ENCODE results near the gene ACTR2.

GRCh38 chr2:63676065-63676538 is 87.3 kb downstream of the MDH1 start:
- RRBS: no CpG with 5 or more reads among the region's 2 CpGs

DNA sequence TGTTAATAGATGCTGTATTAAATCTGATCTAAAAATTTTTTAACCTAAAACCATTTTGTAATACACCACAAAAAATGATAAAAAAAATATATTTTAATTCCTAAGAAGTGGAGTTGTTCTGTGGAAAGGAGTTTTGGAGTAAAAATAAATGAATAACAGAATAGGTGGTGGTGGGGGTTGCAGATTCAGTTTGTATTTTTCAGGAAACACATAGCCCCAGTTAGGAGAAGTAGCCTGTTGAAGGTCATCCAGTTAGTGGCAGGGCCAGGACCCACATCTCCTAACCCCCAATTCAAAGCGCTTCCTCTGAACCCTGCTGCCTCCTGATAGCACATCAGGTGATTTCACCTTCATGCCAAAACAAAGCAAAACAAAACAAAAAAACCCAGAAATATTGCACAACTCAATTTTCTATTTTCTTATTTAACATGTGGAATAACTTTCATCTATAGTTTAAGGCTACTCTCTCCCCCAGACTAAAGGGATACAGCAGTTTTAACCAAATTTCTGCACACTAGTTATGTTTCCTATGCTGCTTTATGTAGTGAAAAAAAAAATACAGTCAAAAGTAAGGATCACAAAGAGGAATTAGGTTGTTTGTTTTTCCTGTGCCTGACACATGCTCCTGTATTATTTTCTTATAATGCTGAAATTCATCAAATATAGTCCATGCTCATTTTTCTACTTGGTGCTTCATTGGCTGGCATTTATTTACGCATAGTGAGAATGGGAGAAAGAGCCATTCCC is 112.3 kb upstream of the UGP2 start:
- RRBS: no CpG with 5 or more reads among the region's 2 CpGs

DNA sequence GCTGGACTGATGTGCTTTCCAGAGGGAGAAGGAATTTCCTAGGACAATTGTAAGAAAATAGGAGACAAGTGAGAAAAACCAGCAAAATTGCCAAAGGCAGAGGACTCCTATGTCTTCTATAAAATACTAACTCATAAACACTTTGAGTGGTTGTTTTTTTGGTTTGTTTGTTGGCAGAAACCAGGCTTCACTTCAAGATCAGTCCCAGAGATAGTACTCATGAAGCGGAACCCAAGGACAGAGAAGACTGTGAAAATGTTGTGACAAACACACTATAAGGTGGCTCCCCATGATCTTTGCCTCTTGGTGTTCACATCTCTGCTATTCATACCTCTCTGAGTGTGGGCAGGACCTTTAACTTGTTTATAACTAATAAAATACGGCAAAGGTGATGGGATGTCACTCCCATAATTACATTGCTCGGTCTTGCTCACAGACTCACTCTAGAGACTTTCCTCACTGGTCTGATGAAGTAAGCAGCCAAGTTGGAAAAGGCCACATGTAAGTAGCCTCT is 30.7 kb upstream of the UGP2 start:
- RRBS: no CpG with 5 or more reads among the region's 3 CpGs

DNA sequence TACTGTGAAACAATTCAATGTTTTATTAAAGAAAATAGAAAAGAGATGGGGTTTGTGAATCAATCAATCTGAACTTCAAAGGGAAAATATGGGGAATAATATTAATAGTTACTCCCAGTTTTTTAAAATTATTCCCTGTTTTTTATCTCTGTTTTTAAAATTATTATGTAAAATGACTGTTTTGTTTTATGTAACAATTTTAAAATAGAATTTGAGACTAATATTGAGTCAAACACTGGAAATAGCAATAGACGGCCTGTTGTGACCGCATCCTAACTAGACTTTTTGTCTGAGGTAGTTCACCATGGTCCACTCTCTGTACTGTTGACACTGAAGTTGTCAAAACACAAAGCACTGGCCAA is 19.7 kb upstream of the UGP2 start:
- RRBS: no CpG with 5 or more reads among the region's 2 CpGs

DNA sequence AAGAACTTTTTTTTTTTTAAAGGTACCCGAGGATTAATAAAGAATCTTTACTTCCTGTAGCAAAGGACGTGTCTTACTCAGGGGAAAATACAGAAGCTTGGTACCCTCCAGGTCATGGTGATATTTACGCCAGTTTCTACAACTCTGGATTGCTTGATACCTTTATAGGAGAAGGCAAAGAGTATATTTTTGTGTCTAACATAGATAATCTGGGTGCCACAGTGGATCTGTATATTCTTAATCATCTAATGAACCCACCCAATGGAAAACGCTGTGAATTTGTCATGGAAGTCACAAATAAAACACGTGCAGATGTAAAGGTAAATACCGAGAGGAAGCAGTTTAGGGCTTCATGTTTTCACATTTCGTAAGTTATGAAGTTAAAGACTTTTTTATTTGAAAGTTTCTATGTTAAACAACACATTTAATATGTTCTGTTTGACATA is 43.9 kb downstream of the UGP2 start:
- RRBS: no CpG with 5 or more reads among the region's 7 CpGs

- RRBS: no CpG with 5 or more reads among the region's 5 CpGs
Observed at GRCh38 chr2:63949928-63950442, 69.2 kb downstream of the VPS54 start.

DNA sequence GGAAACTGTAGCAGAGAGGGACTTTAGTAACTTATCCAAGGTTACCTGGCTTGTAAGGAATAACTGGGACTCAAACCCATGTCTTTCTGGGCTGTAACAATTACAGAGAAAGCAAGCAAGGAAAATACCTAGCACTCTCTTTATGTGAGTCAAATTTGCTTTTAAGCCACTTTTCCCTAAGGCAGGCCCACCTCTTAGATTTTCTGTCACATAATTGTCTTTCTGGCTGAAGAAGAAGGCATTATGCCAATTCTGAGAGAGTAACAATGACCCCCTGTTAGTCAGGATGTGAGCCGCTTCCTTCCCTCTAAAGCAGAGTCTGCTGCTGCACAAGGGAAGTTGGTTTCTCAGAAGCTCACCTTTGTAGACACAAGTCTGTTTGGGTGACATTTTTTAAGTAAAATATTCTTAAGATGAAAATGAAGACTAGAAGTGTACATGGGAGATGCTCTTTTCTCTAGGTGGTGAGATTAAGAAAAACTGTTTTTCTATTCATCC is 33.2 kb upstream of the VPS54 start:
- RRBS: no CpG with 5 or more reads among the region's 1 CpG

DNA sequence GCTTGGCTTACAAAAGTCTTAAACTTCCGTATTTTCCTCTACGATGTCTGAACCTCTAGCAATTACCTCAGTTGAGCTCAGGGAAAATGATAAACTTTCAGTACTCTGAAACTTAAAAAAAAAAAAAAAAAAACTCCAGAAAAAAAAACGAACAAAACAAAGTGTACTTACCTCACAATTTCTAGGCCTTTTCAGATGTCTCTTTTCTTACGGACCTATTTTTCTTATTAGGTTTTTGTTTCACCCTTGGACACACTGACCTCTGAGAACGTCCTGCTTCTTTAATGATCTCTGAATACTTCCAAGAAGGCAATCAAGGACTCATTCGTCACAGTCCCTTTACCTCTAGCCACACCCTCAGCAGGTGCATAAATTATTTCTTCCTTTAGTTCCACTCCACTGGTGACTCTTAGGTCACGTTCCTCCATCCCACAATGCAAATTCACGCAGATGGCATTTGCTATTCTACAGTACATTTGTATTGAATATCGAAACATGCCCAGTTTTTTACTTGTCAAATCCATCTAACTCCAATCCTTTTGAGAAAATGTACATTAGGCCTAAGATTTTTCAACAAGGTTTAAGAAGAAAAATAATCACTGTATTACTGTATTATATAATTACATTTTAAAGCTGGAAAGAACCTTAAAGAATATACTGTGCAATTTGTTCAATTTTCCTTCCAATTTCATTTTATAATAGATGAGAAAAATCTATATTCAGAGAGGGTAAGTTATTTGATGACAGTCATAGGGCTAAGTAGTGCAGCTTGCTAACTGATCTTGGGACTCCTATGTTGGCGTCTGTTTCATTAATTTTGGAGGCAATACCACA is 21.8 kb downstream of the PELI1 start:
- RRBS: no CpG with 5 or more reads among the region's 10 CpGs

GRCh38 chr2:64406633-64406965 is 47.4 kb upstream of the LGALSL start:
- RRBS: no CpG with 5 or more reads among the region's 1 CpG

GRCh38 chr2:64462048-64462425 is 8.1 kb downstream of the LGALSL start:
- RRBS: no CpG with 5 or more reads among the region's 2 CpGs

GRCh38 chr2:64486063-64486432 is 32.1 kb downstream of the LGALSL start:
- RRBS: no CpG with 5 or more reads among the region's 7 CpGs

- RRBS: no CpG with 5 or more reads among the region's 4 CpGs
Observed at GRCh38 chr2:64650745-64651066, 3.0 kb downstream of the SERTAD2 start.

GRCh38 chr2:64838680-64839223 is 150.4 kb upstream of the SLC1A4 start:
- RRBS: no CpG with 5 or more reads among the region's 9 CpGs

- RRBS: no CpG with 5 or more reads among the region's 10 CpGs
Observed at GRCh38 chr2:64852613-64853615, 136.3 kb upstream of the SLC1A4 start.

- RRBS: no CpG with 5 or more reads among the region's 3 CpGs
Observed at GRCh38 chr2:64863510-64863880, 125.7 kb upstream of the SLC1A4 start.

DNA sequence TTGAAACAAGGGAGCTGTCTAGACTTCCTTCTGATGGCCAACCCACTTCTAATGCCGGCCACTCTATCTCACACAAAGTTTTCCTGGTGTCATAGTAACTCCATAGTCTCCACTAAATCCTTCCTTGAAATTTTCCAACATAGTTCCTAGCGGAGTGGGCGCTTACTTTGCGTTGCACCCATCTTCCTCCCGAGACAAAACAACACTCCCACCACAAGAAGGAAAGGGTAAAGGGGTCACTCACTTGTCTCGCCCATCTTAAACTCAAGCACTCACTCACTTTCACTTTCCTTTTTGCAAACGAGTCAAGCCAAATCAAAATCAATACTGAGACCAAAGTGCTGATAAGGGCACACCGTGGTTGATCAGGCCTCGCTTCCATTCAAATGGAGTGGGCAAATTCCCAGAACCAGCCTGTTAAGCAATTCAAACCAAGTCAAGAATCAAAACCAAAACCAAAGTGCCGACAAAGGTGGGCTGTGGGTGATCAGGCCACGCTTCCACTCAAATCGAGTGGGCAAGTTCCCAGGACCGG is 90.3 kb upstream of the SLC1A4 start:
- RRBS: no CpG with 5 or more reads among the region's 13 CpGs

DNA sequence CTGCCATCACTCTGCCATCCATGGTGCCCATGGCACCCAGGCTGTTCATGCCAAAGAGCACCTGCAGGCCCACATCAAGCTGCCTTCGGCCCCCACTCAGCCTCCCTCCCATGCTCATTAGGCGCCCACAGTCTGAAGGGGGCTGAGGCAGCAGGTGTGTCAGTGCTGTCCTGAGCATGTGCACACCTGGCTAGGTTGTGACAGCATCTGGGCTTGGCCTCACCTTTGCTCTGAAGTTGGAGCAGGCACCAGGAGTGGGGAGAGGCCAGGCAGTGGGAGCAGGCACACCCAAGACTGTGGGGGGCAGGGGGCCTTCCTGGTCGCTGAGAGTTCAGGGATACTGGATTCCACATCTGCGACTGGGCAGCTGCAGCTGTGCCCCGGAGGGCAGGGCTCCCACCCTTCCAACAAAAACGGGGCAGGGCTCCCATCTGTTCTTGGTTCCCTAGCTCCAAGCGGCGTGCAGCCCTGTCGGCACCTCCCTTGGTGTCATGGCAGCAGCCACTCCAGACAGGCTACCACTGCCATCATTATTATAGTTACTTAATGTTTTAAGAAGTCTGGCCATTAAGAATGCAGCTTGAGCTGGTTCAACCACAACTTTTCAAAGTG is 47.8 kb upstream of the RAB1A start:
- RRBS: no CpG with 5 or more reads among the region's 9 CpGs

DNA sequence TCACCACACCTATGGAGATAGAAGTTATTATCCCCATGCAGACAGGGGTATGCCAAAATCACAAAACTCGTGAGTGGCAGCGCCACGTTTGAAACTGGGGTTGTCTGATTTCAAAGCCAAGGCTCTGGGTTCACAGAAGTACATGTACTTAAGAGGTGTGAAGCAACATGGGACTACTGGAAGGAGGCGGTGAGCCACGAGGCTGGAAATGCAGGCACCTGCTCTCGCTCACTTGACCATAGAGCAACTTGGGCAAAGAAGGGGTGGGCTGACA is 689 bp upstream of the ACTR2 start:
- RRBS: no CpG with 5 or more reads among the region's 6 CpGs

DNA sequence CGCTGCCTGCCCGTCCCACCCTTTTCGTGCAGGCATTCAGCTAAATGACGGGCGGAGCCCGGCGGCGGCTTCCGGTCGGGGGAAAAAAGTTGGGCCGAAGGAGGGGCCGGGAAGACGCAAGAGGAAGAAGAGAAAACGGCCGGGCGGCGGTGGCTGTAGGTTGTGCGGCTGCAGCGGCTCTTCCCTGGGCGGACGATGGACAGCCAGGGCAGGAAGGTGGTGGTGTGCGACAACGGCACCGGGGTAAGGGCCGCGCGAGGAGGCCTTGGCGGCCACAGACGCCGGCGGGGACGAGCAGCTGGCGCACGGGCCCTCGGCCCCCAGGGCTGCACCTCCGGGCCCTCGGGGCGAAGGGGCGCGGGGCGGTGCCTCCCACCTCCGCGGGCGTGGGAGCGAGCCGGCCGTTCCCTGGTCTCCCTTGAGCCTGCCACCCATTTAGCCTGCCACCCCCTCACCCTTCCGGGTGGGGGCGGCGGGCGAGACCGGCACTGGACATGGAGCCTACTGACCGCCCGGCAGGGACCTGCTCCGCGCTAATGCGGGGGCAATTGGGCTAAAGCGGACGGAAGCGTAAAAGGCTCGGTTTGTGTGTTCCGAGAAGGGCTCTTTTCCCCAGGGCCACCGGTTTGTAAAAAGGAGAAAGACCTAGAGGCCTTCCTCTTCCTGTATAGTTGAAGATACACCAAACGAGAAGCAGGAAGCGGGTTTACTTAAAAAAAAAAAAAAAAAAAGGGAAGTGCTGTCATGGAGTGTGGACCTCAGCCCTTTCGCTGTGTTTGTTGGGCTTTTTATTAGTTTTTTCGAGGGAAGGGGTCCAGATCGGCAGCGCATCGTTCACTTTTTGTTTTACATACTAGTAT is at the start of gene ACTR2:
Gene ACTR2 (plus strand): TSS at position 117 of the 860 bp plus-strand sequence.
- RRBS: 2% methylated on average over 28 of the region's 70 CpGs

All from iris pigment epithelial cell (primary cell).